Skeletal muscle cell (primary cell): ENCODE data around the genes PAK6, CHST14 and CCDC32.

- RRBS = no CpG with 5 or more reads among the region's 3 CpGs
These were observed 153.1 kb upstream of the THBS1 start for GRCh38 chr15:39427656-39428282.

GRCh38 chr15:39583945-39584613 lies 3.2 kb downstream of the THBS1 start:
- RRBS = no CpG with 5 or more reads among the region's 15 CpGs

DNA sequence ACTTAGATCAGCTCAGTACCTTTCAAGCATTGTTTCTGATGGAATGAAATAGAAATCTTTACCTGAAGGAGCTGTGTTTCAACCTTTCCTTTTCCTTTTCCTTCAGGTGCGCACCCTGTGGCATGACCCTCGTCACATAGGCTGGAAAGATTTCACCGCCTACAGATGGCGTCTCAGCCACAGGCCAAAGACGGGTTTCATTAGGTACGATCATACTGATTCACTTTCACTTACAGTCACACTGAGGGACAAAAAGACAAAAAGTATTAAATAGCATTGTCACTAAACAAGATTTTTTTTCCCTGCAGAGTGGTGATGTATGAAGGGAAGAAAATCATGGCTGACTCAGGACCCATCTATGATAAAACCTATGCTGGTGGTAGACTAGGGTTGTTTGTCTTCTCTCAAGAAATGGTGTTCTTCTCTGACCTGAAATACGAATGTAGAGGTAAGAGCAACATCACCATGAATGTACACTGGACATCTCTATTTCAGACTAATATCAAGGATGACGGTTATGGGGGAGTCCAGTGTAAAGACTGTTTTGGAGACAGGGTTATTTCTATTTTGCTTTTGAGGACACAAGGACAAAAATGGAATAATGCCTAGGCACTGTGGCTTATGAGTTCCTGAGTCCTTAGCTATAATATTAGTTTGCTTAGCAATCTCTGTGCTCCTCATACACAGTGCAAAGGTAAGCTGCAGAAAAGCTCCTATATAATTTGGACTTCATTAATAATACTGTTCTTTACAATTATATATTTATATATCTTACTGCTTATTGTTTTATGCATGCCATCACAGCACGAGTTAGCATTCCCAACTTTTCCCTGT lies 13.3 kb downstream of the THBS1 start:
- RRBS = no CpG with 5 or more reads among the region's 9 CpGs

- RRBS = no CpG with 5 or more reads among the region's 5 CpGs
These were observed 48.5 kb downstream of the THBS1 start for GRCh38 chr15:39629352-39629819.

GRCh38 chr15:39943336-39943658 lies 9.4 kb downstream of the EIF2AK4 start:
- RRBS = no CpG with 5 or more reads among the region's 1 CpG

GRCh38 chr15:40074149-40074587 lies 34.5 kb downstream of the BMF start:
- RRBS = no CpG with 5 or more reads among the region's 16 CpGs

- RRBS = 29% methylated on average over 2 of the region's 43 CpGs
These were observed at the start of gene PAK6 for GRCh38 chr15:40238411-40239626. Gene PAK6 (plus strand): TSS chr15:40239063.

- RRBS = 1% methylated on average over 45 of the region's 72 CpGs
These were observed at the start of gene CHST14 for GRCh38 chr15:40470473-40471305. Gene CHST14 (plus strand): TSS chr15:40470984.

- RRBS = 1% methylated on average over 4 of the region's 49 CpGs
These were observed at the start of gene CCDC32 for GRCh38 chr15:40564222-40565427. Gene CCDC32 (minus strand): TSS chr15:40565042.

DNA sequence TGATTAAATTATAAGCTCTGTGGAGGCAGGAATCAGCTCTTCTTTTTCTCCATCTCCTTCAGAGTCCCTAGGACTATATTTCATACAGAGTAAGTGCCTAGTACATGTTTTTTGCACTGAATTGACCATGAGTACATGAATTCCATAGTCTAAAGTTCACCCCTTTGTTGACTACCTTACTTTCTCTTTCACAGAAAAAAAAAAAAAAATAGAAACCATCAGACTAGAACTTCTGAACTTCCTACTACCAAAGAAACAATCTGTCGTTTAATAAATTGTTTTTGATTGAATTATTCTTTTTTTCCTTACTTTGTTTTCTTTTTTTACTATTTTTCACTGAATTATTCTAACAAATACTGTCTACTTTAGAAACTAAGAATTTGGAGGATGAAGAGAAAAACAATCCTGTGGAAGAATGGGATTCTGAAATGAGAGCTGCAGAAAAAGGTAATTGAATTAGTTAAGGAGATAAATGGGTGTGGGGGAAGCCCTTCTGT lies 45.0 kb upstream of the RAD51 start:
- RRBS = no CpG with 5 or more reads among the region's 1 CpG

- RRBS = no CpG with 5 or more reads among the region's 5 CpGs
These were observed 18.8 kb upstream of the RAD51 start for GRCh38 chr15:40676217-40676465.

GRCh38 chr15:40776784-40777153 lies 7.0 kb downstream of the C15orf62 start:
- RRBS = no CpG with 5 or more reads among the region's 3 CpGs

DNA sequence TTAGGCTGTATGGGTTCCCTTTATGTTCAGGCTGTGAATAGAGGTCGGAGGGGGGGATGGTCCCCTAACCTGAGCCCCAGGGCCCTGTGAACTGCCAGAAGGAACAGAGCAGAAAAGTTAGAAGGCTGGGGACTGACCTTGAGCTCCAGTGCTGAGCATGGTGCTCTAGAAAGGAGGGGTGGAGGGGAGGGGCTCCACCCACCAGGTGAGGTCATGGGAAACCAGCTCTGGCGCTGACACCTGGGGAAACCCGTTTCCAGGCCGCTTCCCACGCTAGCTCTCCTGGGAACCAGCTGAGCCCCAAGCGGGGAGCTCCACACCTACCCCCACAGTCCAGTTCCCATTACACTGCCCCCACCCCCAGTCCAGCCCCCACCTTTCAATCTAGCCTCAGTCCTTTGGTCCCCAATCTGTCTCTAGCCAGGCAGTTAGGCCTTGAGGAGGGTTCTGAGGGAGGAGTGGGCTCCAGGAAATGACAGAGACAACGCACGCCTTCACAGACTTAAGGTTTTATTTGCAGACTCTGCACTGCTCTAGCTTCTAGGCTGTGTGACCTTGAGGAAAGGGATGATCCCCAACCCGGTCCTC lies 2.2 kb downstream of the RHOV start:
- RRBS = no CpG with 5 or more reads among the region's 9 CpGs

- RRBS = 2% methylated on average over 8 of the region's 36 CpGs
These were observed 625 bp downstream of the VPS18 start for GRCh38 chr15:40894600-40895550.

DNA sequence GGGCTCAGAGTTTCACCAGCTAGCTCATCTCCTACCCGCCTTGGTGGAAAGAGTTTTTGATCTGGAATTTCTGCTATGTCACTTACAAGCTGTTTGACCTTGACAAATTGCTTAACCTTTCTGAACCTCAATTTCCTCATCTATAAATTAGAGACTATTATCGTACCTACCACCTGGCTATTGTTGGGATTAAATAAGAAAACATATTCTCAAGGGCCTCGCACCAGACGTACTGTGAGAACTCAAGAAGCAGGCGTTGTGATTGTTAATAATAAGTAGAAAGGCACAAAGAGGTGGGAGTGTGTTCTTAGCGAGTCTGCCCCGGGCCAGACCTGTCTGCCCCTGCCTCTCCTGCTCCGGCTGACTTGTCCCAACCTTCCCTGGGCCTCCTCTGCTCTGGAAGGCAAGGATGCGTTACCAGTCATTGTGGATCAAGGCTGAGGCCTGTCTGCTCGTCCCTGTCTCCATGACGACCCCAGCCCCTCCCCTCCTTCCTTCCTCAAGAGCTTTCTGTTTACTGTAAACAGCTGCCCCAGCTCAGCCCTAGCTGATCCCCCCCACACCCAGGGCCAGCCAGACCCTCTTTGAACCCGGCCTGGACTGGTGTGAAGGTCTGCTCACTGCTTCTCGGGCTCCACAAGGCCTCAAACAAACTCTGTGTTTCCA lies 16.7 kb downstream of the VPS18 start:
- RRBS = 40% methylated on average over 2 of the region's 13 CpGs

DNA sequence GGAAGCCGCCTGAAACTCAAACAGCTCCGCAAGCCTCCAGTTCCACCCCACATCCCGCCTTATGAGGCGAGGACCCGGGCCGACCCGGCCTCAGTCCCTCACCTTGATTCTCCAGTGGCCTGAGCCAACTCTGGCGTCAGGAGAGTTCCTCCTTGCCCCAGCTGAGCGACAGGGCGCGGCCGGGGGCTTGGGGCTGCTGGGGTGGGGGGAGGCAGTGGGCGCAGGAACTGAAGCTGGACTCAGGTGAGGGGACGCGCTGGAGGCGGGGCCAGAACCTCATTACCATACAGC lies 971 bp upstream of the DLL4 start:
- RRBS = no CpG with 5 or more reads among the region's 16 CpGs

- RRBS = 30% methylated on average over 3 of the region's 19 CpGs
These were observed 10.8 kb upstream of the CHAC1 start for GRCh38 chr15:40942365-40943034.

GRCh38 chr15:40957142-40958083 lies 4.1 kb downstream of the CHAC1 start:
- RRBS = no CpG with 5 or more reads among the region's 13 CpGs

DNA sequence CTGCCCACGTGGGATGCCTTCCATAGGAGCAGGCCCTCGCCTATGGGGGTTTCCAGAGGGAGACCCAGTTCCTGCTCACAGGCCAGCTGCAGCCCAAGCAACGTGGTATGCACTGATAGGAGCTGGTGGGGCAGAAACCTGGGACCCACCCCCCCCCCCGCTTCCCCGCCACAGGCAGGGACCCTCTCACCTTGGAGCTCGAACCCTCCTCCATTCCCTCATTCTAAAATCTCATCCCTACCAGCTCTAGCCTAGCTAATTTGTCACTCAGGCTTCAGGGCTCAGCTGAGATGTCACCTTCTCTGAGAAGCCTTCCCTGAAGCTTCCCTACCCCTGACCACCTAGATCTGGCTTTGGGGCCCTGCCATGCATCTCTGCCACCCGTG lies 11.0 kb downstream of the CHAC1 start:
- RRBS = no CpG with 5 or more reads among the region's 7 CpGs

DNA sequence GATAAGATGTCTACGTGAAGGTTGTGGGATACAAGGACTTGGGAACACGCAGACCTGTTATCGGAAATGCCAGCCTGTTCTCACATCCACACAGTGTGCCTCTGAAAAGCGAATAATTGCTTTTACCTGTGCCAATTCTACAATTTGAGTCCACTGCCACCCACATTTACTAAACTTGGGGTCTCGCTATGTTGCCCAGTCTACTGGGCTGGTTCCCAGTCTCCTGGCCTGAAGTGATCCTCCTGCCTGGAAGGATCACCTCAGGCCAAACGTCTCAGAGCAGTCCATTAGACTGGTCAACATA lies 780 bp upstream of the INO80 start:
- RRBS = no CpG with 5 or more reads among the region's 6 CpGs